ENCODE results near the gene DNAJA1.

DNA sequence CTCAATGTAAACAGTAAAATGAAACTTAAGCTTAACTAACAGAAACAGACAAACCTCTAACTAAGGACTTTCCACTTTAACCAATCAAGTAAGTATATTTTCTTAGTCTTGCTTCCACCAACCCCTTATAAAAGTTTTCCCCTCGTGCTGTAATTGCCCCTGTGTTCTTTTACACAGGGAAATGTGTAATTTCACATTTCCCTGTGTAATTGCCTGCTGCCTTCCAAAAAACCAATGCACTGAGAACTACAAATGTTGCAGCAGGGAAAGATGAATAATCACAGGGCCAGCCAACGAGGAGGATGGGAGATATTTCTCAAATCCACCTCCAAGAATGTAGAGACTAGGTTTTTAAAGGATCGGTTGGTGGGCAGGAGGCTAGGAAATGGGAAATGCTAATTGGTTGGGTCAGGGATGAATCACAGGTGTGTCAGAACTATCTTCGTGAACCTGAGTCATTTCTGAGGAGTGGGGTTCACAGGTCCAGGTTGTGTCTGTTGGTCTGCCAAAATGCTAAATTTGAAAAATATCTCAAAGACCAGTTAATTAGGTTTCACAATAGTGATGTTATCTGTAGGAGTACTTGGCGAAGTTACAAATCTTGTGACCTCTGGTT, 2.4 kb upstream of the PLAA start:
- PRO-cap, 2 experiments = no peak in any of the 2 experiments
- RAMPAGE, long total RNA, 4 experiments = no peak in any of the 4 experiments

- PRO-cap, 2 experiments = no peak in any of the 2 experiments
- RAMPAGE, long total RNA, 4 experiments = no peak in any of the 4 experiments
Observed at GRCh38 chr9:27047238-27047511, 41.7 kb upstream of the LRRC19 start.

- PRO-cap, 2 experiments = peak in 1 of 2 experiments; most common plus-strand start chr9:27280960 (in 1)
- RAMPAGE, long total RNA, 4 experiments = no peak in any of the 4 experiments
Observed at GRCh38 chr9:27280736-27281573, 16.0 kb downstream of the EQTN start.

- PRO-cap, 2 experiments = no peak in any of the 2 experiments
- RAMPAGE, long total RNA, 4 experiments = no peak in any of the 4 experiments
Observed at GRCh38 chr9:27369510-27370462, 72.8 kb upstream of the EQTN start.

DNA sequence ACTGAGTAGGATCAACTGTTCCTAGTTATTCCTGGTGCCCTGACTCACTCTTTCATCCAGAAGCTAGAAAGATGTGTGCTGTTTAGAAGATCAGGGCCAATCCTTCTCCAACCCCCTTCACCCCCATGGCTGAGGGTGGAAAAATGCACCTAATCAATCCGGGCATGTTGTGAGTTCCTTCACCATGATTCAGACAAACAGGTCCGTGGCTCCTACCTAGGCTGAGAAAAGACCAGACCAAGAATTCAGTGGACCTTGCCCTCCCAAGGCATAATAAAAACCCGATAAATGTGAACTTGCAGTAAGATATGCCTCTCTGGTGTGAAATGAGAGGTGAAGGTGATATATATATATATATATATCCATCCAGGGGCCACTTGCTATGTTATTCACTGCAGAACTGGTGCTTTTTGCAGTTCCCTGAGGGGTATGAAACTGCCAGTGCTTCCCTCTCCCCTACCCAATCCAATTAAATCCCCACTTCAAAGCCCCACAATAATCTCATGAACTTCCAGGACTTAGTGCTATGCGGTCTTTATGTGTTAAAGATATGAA, 85.5 kb upstream of the EQTN start:
- PRO-cap, 2 experiments = no peak in any of the 2 experiments
- RAMPAGE, long total RNA, 4 experiments = no peak in any of the 4 experiments

- PRO-cap, 2 experiments = no peak in any of the 2 experiments
- RAMPAGE, long total RNA, 4 experiments = no peak in any of the 4 experiments
Observed at GRCh38 chr9:27413314-27413990, 110.6 kb upstream of the IFNK start.

DNA sequence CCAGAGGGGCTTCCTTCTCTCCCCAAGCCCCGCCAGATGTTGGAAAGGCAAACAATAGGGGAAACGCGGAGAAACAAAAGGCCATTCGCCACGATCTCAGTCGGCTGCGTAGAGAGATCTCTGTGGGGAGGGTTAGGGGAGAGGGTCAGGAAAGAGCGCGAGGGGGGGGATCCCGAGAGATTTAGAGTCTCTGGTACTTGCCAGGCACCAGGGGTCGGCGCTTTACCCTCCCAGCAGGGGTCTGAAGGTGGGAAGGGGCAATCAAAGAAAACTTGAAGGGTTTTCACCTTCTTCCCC, 1.0 kb downstream of the MOB3B start:
- PRO-cap, 2 experiments = no peak in any of the 2 experiments
- RAMPAGE, long total RNA, 4 experiments = no peak in any of the 4 experiments

DNA sequence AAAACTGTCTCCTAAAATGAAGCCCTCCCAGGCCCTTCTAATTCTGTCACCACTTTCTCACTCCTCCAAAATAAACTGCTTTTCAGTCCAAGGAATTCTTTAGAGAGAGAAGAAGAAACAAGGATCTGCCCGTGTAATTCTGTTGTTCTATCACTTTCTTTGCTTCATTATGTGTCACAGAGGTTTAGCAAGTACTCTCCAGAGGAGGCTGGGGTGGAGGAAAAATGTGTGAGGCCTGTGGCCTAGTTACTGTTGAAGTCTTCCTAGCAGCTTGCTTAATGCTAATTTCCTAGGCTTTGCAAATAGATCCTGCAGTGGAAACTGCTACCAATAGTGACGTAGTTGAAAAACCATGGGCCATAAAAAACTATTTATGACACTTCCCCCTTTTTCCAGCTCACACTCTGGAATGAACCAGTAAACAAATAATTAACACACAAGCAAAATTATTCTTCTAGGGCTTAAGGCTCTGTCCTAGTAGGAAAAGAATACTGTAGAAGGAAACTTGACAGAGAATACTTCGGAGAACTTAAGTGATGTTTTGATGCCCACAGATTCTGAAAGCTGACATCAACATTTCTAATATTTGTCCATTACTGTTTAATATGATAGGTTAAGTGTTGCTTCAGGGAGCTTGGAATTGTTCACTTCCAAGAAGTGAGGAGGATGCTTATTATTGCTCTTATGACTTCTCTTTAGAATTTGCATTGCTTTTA, 27.0 kb upstream of the C9orf72 start:
- PRO-cap, 2 experiments = no peak in any of the 2 experiments
- RAMPAGE, long total RNA, 4 experiments = no peak in any of the 4 experiments

- PRO-cap, 2 experiments = no peak in any of the 2 experiments
- RAMPAGE, long total RNA, 4 experiments = no peak in any of the 4 experiments
Observed at GRCh38 chr9:27865167-27865502, 291.9 kb upstream of the C9orf72 start.

GRCh38 chr9:32404725-32405533, 20.5 kb downstream of the ACO1 start:
- PRO-cap, 2 experiments = no peak in any of the 2 experiments
- RAMPAGE, long total RNA, 4 experiments = no peak in any of the 4 experiments

DNA sequence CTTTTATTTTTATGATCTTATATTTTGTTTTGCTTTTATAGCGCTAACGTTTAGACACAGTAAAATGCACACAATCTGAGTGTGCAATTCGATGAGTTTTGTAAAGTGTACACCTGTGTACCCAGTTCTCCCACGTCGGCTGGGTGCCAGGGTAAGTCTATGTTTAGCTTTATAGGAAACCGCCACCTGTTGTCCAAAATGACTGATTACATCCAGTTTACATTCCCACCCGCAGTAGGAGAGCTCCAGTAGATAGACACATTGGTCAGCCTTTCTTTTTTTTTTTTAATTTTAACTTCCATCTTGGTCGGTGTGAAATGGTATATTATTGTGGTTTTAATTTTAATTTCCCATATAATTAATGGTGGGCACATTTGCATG, 441 bp upstream of the RIGI start:
- PRO-cap, 2 experiments = no peak in any of the 2 experiments
- RAMPAGE, long total RNA, 4 experiments = no peak in any of the 4 experiments

GRCh38 chr9:32537573-32538371, 11.8 kb upstream of the RIGI start:
- PRO-cap, 2 experiments = no peak in any of the 2 experiments
- RAMPAGE, long total RNA, 4 experiments = no peak in any of the 4 experiments

- PRO-cap, 2 experiments = peak in 2 of 2 experiments; most common plus-strand start chr9:33025275 (in 1); most common minus-strand start chr9:33025035 (in 1)
- RAMPAGE, long total RNA, 4 experiments = start-site peak on the plus strand in 4 of 4 experiments, at chr9:33025270-33025304 at its widest, 18 to 4,241 reads per replicate; start-site peak on the minus strand in 4 of 4 experiments, at chr9:33025045-33025182 at its widest, 50 to 149 reads per replicate
Observed at GRCh38 chr9:33024556-33025397, at the start of gene DNAJA1. Gene DNAJA1 (plus strand): TSS chr9:33025273.

GRCh38 chr9:33026446-33026742, 1.3 kb downstream of the DNAJA1 start:
- PRO-cap, 2 experiments = no peak in any of the 2 experiments
- RAMPAGE, long total RNA, 4 experiments = no peak in any of the 4 experiments

- PRO-cap, 2 experiments = no peak in any of the 2 experiments
- RAMPAGE, long total RNA, 4 experiments = no peak in any of the 4 experiments
Observed at GRCh38 chr9:33030241-33030889, 5.3 kb downstream of the DNAJA1 start.

GRCh38 chr9:33043322-33044040, 18.4 kb downstream of the DNAJA1 start:
- PRO-cap, 2 experiments = no peak in any of the 2 experiments
- RAMPAGE, long total RNA, 4 experiments = no peak in any of the 4 experiments

GRCh38 chr9:33111813-33112578, 35.5 kb upstream of the SMU1 start:
- PRO-cap, 2 experiments = no peak in any of the 2 experiments
- RAMPAGE, long total RNA, 4 experiments = no peak in any of the 4 experiments

- PRO-cap, 2 experiments = no peak in any of the 2 experiments
- RAMPAGE, long total RNA, 4 experiments = no peak in any of the 4 experiments
Observed at GRCh38 chr9:33115521-33116251, 39.2 kb upstream of the SMU1 start.

DNA sequence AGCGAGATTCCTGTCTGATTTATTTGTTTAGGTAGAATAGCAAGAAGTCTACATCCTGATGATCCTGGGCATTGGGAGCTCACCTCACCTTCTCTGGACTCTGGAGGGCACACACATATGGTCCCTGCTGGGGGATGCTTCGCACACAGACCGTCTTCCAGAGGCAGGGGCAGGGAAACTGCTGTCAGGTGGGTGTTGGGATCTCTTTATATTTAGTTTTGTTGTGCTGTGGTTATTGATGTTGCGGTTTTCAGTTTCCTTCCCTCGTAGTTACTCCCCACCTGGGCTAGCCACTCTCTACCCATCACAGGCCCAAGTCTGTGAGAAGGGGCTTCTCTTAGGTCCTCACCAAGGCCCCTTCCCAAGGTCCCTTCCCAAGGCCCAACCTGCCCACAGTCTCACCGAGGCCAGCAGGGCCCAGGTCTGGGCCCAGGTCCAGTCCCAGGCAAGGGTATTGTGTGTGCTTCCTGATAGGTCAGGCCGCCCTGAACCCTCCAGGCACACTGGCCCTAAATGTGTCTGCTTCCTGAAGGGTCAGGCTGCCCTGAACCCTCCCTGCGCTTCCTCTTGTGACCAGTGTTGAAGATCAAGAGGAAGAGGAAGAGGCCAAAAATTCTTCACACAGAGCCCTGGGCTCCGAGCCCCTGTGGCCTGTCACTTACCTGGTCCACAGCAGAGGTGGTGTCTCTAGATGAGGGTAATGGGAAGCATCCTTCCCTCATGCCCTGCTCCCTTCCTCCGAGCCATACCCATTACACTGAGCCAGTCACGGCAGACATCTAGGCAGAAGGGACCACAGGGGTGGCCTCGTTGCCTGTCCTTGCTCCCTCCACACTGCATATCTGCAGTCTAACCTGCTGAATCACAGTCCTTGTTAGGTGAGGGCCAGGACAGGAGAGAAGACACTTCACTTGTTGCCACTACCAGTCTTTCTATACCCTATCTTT, 18.8 kb upstream of the SPINK4 start:
- PRO-cap, 2 experiments = no peak in any of the 2 experiments
- RAMPAGE, long total RNA, 4 experiments = no peak in any of the 4 experiments

DNA sequence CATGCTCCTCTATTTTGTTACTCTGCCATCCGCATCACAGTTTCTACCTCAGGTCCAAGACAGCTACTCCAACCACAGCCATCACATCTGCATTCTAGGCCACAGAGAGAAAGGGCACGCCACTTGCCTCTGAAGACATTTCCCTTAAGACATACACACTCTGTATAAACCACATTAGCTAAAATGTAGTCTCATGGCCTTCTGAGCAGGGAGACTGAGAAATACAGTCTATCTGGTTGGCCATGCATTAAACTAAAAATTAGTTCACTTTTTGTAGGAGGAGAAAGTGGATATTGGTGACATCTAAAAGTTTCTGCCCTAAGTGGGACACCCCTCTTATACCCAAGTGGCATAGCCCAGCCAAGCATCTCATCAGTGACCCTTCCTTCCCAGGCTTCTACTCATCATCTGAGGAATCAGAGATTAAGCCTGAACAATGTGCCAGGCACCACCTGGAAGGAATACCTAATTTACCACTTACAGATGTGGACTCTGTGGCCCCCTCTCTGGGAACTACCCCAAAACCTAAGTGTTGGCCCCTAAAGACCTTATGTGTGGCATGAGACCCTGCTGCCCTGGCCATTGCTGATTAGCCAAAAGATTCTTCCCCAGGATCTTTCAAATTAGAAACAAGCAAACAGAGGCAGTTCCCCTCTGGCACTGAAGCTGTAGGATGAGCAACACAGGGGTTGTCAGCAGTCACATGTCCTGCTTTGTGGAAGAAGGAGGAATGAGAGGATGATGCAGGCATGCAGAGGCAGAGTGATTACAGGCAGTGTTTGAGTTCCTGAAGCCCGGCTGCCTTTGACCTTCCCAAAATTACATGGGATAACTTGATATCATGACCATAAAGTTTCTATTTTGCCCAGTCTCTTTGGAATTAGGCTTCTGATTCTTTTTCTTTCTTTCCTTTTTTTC, 10.4 kb downstream of the SPINK4 start:
- PRO-cap, 2 experiments = no peak in any of the 2 experiments
- RAMPAGE, long total RNA, 4 experiments = no peak in any of the 4 experiments

All from upper lobe of left lung (tissue), 5 donors.